Neuron (in vitro differentiated cells): ENCODE measurements around a stretch of chr7.

- PRO-cap, result no peak
Observed at GRCh38 chr7:130900445-130900821, 166.4 kb upstream of the KLF14 start.

GRCh38 chr7:130904108-130905317, 170.5 kb upstream of the KLF14 start:
- PRO-cap, result no peak

GRCh38 chr7:130914344-130914974, 180.5 kb upstream of the KLF14 start:
- PRO-cap, result no peak

DNA sequence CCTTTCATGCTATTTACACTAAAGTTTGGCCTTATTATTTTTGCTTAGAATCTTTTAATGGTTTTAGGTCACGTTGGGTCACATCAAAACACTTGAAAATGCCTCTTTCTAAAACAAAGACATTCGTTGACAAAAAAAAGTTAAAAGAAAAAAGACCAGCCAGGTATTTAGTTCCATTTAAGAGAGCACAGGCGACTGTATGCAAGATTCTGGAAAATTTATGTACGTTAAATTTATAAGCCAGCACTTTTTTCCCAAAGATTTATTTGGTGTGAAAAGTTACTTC, 183.4 kb upstream of the KLF14 start:
- PRO-cap, result no peak

DNA sequence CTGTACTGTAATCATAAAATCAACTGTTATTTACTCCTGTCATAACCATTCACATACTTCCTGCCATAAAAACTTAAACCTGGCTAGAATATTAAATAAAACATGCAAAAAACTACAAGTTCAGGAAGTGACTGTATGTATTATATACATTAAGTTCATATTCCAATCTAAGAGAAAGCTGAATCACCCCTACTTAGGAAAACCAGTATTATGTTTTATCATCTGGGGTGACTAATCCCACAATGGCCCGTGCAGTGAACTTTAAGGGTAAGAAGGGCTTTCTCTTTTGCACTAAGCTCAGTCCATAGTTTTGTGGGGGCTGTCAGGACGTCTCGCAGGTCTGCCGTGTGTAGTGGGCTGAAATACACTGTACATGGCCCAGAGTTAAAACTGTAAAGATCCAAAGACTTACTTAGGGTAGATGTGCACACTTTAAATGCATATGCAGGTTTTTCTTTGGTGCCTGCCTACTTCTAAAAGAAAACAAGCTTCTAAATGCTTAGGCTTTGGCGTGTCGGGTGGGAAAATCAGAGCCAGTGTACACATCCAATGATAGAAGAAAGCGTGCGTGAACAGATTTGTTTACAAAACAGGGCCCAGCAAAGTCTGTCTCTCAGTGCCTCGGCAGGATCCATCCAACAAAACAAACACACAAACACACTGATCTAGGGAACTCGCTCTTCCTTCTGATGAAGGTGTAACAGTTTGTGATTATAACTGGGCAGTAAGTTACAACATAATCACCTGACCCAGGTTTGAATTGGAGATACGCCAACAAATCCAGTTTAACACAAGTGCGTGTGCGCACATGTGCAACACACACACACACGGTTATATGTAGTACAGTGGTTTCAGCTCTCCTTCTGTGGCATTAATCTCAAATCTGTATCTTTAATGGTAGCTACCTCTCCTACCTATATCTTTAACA, 184.0 kb upstream of the KLF14 start:
- PRO-cap, result no peak

- PRO-cap, result no peak
Observed at GRCh38 chr7:130941297-130942108, 207.5 kb upstream of the KLF14 start.

DNA sequence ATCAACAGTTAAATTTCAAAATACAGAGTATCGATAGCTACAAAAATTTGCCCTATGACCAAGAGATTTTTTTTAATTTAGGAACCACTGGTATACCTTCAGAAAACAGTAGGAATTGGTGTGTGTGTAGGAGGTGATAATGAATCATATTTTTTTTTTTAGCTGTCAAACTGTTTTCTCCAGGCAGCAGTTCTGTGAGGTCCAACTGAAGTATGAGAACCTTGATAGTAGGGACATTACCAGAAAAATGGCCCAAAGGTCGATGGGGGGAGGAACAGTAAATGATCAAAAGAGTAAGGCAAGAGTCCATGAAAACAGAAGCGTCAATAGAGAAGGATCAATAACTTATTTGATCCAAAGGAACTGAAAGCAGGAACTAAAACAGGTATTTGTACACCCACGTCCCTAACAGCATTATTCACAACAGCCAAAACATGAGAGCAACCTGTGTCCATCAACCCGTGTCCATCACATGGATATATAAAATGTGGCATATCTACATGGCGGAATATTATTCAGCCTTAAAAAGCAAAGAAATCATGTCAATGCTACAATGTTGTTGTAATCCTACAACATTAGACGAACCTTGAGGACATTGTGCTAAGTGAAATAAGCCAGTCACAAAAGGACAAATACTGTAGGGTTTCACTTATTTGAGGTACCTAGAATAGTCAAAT, 213.8 kb upstream of the KLF14 start:
- PRO-cap, result no peak

GRCh38 chr7:130975579-130976153, 241.7 kb upstream of the KLF14 start:
- PRO-cap, result no peak

DNA sequence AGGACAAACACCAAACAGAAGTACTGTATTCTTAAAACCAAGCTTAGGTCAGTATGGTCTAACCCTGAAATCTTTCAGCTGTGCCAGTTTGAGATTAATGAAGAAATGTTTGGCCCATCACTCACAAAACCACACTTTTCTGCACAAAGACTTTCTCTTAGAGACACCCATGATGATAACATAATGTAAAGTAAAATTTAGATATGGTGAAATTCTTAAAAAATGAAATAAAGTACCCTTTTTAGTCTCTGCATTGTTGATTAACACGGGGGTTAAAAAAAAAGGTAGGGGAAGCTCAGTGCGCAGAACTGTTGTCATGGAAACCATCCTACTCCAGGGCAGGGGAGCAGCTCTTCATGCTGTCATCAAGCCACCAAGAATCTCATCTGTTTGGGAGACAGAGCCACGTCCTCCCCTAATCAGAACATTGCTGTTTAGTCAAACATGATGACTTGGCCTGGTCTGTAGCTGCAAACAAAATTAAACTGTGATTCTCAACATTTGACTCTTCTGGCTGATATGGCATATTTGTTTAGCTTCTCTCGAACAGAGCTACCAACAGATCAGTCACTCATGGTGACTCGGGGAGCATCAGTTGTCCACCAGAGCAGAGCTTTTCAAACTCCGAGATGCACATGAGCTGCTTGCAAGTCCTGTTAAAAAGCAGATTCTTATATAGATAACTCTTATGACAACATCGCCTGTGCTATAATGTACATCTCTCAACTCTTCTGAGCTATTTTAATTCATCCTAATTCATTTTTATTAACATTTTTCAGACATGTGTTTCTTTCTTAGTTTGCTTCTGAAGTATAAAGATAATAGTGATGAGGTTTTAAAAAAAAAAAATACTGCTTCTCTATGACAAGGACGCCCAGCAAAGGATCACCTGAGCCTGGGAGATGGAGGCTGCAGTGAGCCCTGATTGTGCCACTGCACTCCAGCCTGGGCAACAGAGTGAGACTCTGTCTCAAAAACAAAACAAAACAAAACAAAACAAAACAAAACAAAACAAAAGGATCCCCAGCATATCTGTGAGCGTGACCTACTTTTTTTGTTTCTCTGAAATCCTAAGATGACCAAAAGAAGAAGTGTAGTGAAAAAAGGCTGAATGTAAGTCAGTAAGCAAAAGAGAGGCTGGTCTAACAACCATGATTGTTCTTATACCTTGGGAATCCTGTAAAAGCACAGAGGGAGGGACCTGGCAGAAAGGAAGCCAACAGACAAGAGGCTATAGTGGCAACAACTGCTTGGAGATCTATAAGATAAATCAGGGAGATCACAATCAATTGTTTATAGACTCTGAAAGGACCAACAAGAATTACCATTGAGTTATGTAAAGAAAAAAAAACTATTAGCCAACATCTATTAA, 254.7 kb upstream of the KLF14 start:
- PRO-cap, result no peak

GRCh38 chr7:131096427-131097266, 231.0 kb upstream of the MKLN1 start:
- PRO-cap, result no peak

DNA sequence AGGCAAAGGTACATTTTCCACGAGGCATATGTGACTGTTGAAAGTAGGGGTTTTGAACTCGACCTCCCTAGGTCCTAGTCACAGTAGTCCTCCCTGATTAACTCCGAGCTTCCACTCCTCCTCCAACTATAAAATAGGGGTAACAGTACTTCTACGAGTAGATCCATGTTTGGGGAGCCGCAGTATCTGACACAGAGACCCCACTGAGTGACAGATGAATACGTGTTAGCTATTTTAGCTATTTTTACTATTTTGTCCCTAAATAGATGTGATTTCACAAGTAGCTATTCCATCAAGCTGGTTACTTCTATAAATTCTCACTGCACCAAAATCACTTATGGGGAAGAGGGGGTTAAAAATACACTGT, 222.6 kb upstream of the MKLN1 start:
- PRO-cap, result no peak

DNA sequence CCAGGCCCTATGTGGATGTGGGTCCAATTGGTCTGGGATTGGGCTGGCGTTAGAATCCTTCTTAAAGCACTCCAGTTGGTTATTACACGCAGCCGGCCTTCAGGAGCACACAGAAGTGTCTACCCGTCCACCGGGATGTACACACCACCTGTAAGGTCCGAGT, 222.3 kb upstream of the MKLN1 start:
- PRO-cap, result unidirectional peak, plus-strand start at position 108 of the sequence

GRCh38 chr7:131107305-131107538, 220.5 kb upstream of the MKLN1 start:
- PRO-cap, result no peak

DNA sequence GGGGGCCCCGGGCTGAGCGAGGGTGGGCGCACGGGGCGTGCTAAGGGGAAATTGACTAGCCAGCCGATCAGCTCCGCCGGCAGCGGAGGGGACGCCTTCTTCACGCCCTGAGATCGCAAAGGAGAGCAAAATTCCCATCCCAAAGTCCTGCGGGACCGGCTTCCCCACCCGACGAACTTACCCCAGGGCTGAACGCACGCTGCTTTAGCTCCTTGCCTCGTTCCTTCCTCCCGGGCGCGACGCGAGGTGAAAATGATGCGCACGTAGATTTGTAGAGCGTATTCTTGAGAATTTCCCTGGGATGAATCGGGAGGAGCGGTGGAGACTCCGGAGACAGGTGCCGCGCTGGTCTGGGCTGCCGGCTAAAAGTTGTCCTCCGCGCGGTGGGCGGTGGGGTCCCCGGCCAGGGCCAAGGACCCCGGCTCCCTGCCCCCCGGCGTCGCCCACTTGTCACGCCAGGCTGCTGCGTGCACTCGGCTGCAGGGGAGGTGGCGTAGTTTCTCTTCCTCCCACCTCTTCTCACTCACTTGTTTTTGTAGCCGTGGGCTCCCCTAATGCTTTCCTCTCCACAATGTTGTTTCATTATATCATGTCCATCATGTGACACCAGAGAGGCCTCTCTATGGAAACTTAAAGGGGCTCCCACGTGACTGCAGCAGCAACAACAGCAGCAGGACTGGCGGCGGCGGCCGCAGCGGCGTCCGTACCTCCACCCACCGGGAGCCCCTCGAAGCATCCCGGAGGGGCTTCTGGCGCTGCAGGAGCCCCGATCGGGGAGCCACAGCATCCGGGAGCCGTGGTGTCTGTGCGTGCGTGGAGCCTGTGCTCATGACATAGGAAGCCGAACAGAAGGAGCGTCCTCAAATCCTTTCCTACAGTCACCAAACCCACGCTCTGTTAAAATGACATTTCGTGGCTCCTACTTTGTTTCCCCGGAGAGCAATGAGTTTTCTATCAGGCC, 219.9 kb upstream of the MKLN1 start:
- PRO-cap, result bidirectional peak, plus-strand start at position 661 of the sequence, minus-strand start at position 556 of the sequence; unidirectional peak, minus-strand start at position 904 of the sequence

DNA sequence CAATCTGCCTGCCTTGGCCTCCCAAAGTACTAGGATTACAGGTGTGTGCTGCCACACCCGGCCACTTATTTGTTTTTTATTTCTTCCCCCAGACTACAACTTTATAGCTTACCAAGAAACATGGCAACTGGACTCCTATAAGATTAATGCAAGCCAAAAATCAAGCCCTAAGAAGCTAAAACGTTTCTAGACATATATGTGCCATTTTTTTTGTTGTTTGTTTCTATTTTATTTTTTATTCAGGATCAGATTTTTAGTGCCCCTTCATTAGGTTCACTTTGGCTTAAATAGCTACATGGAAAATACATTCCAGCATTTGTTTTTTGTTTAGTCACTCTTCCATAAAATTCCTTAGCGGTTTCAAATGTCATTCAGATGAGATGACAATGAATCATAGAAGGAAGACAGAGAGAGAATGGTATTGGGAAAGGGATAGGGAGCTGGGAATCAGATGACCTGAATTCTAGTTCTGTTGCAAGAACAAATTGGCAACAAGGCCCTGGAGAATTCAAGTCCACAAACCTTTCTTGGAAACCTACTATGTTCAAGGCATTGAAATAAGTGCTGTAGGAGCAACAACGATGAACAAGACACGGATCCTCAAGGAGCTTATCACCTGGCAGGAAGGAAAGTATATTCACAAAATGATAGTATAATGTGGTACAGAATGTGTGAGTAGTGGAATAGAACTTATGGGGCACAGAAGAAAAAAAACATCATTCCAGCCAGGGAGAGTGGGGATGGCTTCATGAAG, 163.1 kb upstream of the MKLN1 start:
- PRO-cap, result no peak

GRCh38 chr7:131298537-131298974, 29.1 kb upstream of the MKLN1 start:
- PRO-cap, result no peak

DNA sequence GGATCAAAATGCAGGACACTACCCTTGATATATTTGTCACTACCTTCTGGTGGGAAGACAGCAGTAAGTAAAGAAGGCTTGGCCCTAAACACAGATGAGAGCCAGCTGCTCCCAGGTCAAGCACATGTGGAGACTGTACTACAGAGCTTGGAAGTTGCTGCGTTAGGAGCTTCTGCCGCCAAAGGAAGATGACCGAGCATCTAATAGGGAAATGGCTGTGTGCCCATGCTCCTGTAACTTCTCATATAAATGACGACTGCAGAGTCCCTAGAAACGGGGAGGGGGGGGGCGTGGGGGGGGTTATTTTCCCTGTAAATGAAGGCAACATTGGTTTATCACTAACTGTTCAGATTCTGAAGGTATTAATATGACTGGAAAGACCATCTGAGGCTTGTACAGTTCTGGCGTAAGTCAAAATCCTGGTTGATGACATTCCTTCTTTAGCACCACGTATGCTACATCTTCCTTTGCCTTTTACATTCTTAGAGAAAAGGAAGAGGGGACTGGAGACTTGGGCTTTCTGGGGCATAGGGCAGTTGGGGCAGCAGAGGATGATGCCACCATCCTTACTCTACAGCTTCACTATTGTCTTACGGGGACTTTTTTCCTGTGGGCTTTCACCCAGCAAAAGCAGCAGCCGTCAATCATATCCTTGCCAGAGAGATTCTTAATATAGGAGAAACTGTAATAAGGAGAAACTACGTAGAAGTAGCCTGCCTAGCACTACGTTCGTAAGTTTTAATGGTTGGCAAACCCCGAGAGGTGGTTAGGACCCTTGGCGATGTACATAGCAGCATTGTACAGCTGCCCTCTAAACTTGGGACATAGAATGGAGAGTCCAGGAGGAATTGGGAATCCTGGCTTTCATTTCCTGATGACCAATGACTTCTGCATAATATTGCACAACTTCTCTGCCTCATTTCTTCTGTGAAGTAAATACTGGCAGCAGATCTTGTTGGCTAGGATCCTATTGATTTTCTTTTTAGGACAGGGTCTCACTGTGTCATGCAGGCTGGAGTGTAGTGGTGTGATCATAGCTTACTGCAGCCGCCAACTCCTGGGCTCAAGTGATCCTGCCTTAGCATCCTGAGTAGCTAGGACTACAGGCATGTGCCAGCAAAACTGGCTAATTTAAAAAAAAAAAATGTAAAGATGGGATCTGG, 58.5 kb downstream of the PODXL start:
- PRO-cap, result no peak

DNA sequence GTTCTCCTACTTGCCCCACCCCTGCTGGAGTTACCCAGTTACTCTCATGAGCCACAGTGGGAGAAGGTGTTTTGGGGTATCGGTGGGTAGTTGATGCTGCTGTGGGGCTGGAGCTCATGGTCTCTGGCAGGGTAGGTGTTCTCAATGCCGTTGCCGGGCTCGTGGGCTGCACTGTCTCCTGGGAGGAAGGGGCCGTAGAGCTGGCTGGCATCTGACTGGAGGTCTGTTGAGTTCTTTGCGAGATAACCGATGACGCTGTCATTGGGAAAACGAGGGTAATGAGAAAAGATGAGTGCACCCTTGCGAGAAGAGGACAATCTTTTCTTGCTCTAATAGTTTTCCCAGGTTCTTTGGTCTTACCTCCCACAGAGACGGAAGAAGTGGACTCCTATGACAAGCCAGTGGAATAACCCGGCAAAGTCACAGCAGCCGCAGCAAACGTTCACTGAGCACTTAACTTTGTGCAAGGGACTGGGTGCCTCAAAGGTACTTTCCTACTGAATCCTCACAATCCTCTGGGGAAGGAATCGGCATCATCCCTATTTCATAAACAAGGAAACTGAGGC, 47.0 kb downstream of the PODXL start:
- PRO-cap, result no peak

DNA sequence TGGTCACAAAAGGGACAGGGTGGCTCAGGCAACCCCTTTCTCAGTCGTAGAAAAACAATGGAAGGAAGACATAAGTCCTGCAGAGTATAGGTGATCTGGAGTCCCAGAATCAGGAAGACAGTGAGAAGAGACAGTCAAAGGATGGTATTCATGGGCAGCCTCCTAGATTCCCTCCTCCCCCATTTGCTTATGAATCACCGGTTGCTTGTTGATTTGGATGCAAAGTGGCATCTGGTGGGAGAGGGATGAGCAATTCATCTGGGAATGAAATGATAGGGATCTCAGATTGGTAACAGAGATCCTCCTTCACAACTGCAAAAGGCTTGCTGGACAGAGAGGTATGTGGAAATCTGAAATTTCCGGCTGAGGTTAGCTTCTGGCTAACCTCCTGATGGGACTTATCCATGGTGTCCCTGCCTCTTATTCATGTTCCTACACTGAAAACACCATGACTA, 48.3 kb upstream of the PODXL start:
- PRO-cap, result no peak

DNA sequence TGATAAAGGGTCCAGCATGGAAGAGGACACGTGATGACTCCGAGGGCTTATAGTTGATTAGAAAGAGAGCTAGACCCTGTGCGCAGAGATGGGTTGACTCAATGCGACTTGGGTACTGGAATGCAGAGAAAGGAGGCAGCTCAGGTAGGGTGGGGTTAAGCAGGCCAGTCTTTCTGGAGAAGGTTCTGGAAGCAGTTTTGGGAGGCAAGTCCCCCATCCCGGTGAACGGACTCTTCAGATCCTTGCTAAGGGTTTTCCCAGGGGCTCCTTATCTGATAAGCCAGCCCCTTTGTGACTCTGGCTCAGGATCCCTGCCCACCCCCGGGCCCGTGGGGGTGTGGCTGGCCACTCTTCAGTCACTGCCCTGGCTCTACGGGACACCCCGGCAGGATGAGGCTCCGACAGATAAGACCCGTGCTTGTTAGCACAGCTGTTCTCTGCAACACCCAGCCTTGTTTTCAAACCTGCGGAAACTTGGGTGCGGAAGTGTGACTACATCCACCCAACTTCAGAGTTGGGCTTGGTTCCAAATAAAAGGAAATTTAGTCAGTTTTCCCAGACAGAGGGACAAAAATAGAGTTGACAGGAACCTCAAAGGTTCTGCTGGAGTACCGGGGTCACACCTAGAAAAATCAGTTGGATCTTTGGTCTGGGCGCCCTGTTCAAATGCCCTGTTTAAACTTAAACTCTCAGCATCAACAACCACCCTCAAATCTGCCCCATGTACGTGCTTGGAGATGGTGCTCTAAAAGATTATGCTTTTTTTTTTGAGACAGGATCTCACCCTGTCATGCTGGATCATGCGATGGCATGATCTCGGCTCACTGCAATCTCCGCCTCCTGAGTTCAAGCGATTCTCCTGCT, 66.8 kb upstream of the PODXL start:
- PRO-cap, result no peak